Measurements from ENCODE around the genes DGCR6L, AIFM3 and P2RX6.

- PRO-cap: unidirectional peak, minus-strand start at chr22:20212147
- RAMPAGE, long total RNA, 2 experiments: no peak in any of the 2 experiments
These were observed 56.1 kb downstream of the RTN4R start for GRCh38 chr22:20211884-20212634.

GRCh38 chr22:20290783-20291409 lies 22.8 kb upstream of the RTN4R start:
- PRO-cap: no peak
- RAMPAGE, long total RNA, 2 experiments: no peak in any of the 2 experiments

DNA sequence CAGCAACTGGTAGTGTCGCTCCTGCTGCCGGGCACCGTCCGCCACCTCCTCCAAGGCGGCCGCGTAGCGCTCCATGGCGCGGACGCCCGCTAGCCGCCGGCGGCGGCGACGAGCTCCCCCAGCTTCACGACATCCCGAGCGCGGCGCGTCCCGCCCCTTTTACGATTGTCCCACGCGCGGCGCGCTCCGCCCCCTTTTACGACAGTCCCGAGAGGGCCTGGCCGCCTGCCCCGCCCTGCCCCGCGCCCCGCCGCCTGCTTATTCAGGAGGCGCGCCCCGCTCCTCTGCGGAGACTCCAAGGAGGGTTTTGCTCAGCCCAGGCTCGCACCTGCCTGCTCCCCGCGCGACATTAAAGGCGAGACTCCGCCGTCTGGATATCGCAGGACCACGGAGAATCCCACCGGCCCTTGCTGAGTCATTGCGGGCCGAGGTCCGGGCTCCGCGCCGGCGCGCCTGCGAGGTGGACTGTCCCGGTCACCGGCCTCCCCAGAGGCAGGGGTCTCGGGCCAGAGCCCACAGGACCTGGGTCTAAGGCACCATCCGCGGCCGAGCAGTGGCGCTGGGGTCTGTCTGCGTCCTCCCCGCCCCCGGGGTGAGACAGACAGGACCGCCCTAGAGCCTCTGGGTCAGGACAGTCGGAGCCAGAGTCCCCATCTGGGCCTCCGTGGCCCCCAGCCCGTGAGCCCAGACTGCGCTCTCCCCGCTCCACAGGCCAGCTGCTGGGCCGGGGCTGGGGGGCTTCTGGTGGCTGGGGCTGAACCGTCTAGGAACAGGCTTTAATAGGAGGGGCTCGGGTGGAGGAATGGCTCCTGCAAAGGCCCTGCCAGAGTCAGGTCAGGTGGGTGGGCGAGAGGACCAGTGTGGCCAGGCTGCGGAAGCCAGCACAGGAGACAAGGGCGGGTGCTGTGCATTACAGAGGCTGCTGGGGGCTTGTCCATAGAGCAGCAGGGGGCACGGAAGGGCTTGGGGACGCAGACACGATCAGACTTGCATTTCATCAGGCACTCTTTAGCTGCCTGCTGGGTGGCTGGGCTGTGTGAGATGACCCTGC lies at the start of gene DGCR6L:
Gene DGCR6L, minus strand, starts transcription at position 147 of the 1,051 bp plus-strand sequence.
- PRO-cap: bidirectional peak, plus-strand start at position 199 of the sequence, minus-strand start at position 110 of the sequence
- RAMPAGE, long total RNA, 2 experiments: start-site peak on the minus strand in 2 of 2 experiments, centred at positions 124 to 126 of the sequence, 430 to 550 reads per replicate

GRCh38 chr22:20483656-20484183 lies 11.9 kb downstream of the KLHL22 start:
- PRO-cap: no peak
- RAMPAGE, long total RNA, 2 experiments: no peak in any of the 2 experiments

DNA sequence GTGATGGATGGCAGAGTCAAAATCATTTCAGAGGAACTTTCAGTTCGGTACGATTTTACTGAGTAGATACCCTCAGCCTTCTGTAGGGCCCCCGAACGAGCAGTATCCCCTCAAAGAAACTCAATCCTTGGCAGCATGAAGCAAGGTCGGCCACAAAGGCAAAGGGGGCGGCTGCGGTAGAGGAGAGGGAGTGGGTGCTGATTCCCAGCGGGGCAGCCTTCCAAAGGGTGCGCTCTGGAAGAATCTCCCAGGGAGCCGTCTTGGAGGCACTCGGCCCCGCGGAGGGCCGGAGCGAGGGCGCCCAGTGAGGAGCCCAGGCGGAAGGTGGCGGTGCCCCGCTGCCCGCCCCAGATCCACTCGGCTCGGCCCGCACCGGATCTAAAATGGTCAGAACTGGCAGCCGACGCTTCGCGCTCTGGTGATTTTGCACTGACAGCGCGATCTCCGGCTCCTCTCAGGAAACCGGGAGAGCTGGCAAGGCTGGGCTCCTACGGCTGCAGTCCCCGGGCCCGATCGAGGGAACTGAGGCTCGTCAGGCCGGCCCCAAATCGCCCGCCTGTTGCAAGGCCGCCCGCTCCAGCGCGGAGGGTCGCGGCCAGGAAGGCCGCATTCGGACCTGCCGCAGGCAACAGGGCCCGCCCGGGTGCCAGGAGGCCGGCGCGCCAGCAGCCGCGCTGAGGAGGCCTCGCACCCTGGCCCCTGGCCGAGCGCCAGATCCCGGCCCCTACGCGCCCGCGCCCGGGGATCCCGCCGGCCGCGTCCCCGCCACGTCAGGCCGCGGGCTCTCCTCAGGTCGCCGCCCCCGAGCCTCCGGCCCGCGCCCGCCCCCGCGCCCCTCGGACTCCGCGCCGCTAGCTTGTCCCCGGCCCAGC lies 542 bp downstream of the KLHL22 start:
- PRO-cap: unidirectional peak, plus-strand start at position 381 of the sequence
- RAMPAGE, long total RNA, 2 experiments: no peak in any of the 2 experiments

GRCh38 chr22:20586644-20587463 lies 79.4 kb downstream of the MED15 start:
- PRO-cap: no peak
- RAMPAGE, long total RNA, 2 experiments: no peak in any of the 2 experiments

DNA sequence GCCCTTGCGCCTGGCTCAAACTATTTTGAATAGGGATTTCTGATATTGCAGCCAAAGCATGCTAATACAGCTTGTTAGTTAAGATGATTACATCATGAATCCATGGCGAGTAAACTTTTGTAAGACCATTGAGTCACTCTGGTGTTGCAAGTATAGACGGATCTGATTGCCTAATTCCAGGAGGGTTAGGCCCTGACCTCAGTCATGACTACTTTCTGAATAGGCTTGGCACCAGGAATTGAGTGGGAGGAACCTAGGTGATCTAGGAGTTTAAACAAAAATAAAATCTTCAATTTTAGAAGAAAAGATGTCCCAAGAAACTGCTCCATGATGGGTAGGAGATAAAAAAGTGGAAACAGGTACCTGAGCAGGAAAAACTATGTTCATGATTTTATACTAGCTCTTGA lies 12.6 kb upstream of the CRKL start:
- PRO-cap: no peak
- RAMPAGE, long total RNA, 2 experiments: no peak in any of the 2 experiments

DNA sequence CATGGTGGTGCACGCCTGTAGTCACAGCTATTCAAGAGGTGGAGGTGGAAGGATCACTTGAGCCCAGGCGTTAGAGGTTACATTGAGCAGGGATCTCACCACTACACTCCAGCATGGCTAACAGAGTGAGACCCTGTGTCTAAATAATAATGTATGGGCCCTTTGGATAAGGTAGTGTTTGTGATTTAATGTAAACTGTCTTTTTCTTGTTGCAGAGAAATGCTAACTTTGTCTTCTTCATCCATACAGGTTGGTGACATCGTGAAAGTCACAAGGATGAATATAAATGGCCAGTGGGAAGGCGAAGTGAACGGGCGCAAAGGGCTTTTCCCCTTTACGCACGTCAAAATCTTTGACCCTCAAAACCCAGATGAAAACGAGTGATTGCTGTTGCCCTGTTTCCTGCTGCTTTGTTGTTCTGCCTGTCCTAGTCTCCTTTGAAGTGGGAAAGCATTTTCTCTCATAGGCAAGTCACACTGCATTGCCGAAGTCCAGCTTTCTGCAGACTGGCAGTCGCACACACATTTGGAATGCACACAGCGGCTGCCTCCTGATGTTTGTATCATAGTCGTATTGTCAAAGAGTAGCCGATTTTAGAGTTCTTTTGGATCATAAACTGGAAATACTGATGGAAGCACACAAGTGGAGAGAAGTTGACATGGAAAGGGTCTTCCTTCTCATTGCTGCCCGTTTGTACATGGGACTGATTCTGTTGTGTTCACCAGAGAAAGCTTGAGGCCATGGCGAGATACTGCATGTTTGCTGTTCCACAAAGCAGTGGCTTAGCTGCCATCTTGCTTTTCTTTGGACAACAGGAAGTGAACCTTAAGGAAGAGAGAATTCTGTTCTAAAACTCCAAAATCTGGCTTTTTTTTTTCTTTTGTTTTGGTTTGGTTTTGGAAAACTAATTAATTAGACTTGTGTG lies 17.3 kb upstream of the AIFM3 start:
- PRO-cap: no peak
- RAMPAGE, long total RNA, 2 experiments: no peak in any of the 2 experiments

GRCh38 chr22:20967012-20967412 lies at the start of gene AIFM3:
TSS of gene AIFM3 (plus strand) at chr22:20967255.
- PRO-cap: no peak
- RAMPAGE, long total RNA, 2 experiments: no peak in any of the 2 experiments

- PRO-cap: unidirectional peak, plus-strand start at chr22:21015175
- RAMPAGE, long total RNA, 2 experiments: start-site peak on the plus strand in 1 of 2 experiments, at chr22:21015135-21015150 at its widest, 50 reads per replicate
These were observed at the start of gene P2RX6 for GRCh38 chr22:21014513-21015713. TSS of gene P2RX6 (plus strand) at chr22:21015165.

GRCh38 chr22:21029308-21029652 lies 3.1 kb downstream of the SLC7A4 start:
- PRO-cap: no peak
- RAMPAGE, long total RNA, 2 experiments: no peak in any of the 2 experiments

GRCh38 chr22:21032162-21032428 lies 266 bp downstream of the SLC7A4 start:
- PRO-cap: no peak
- RAMPAGE, long total RNA, 2 experiments: no peak in any of the 2 experiments

- PRO-cap: no peak
- RAMPAGE, long total RNA, 2 experiments: no peak in any of the 2 experiments
These were observed 2.8 kb downstream of the YDJC start for GRCh38 chr22:21626894-21627529.

- PRO-cap: no peak
- RAMPAGE, long total RNA, 2 experiments: no peak in any of the 2 experiments
These were observed 8.8 kb downstream of the SDF2L1 start for GRCh38 chr22:21650913-21651356.

- PRO-cap: unidirectional peak, minus-strand start at chr22:21671564
- RAMPAGE, long total RNA, 2 experiments: no peak in any of the 2 experiments
These were observed 5.7 kb downstream of the PPIL2 start for GRCh38 chr22:21671507-21671875.

DNA sequence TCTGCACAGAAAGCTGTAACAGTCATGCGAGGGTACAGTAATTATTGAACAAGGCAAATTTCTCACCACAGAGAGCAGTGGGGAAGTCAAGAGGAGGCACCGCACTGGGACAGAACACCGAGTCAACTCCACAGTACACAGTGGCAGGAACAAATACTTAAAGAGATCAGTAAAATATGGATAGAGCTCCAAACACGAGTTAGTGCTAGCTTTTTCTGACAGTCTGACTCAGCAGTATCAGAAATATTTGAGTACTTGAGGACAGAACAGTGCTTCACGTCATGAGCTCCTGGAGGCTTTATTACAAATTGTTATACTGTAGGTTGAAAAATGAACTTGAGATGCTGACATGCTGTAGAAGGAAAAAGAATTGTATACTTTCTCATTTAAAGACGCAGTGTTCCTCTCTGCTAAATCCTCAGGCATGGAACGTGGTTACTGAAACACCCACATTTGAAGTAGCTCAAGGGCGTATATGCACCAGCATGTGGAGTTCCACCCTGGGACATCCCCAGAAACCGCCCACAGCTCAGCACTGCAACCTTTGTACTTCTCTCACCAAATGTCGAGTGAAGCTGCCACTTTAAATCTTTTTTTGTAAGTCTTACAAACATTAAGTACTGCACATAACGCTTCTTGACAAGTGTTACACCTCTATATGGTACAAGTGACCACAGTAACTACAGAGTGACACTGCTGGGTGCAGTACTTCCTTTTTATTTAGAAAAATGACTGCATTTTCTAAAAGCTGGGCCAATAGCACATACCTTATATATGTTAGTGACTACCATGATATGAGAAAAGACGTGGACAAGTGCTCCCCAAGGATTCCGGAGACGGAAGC lies 27.5 kb upstream of the YPEL1 start:
- PRO-cap: no peak
- RAMPAGE, long total RNA, 2 experiments: no peak in any of the 2 experiments

- PRO-cap: no peak
- RAMPAGE, long total RNA, 2 experiments: no peak in any of the 2 experiments
These were observed 28.1 kb upstream of the YPEL1 start for GRCh38 chr22:21763692-21764063.

- PRO-cap: no peak
- RAMPAGE, long total RNA, 2 experiments: no peak in any of the 2 experiments
These were observed 32.1 kb downstream of the MAPK1 start for GRCh38 chr22:21834959-21836204.

- PRO-cap: no peak
- RAMPAGE, long total RNA, 2 experiments: no peak in any of the 2 experiments
These were observed 25.9 kb downstream of the MAPK1 start for GRCh38 chr22:21841534-21842025.

- PRO-cap: bidirectional peak, plus-strand start at chr22:21949481, minus-strand start at chr22:21949361
- RAMPAGE, long total RNA, 2 experiments: no peak in any of the 2 experiments
These were observed 3.4 kb downstream of the PPM1F start for GRCh38 chr22:21949152-21949765.